Brain (tissue), 1 donor: ENCODE data around the gene CHST14.

DNA sequence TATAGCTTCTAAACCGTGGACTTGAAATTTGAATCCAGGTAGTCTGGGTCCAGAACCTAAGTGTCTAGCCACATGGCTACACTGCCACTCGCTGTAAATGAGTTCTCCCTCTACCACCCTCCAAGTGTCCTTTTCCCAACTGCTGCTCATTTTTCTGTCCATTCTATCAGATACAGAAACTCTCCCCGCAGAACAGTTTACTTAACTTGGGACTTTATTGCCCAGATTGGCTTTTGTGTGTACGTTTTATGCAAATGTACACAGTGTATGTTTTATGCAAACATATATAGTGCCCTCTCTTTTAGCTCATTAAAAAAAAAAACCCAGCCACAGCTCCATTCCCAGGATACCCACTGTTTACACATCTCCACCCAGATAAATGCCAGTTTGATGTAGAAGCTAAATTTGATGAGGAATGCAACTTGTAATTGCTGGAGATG, 41.8 kb downstream of the THBS1 start:
- RRBS = no CpG with 5 or more reads among the region's 4 CpGs

DNA sequence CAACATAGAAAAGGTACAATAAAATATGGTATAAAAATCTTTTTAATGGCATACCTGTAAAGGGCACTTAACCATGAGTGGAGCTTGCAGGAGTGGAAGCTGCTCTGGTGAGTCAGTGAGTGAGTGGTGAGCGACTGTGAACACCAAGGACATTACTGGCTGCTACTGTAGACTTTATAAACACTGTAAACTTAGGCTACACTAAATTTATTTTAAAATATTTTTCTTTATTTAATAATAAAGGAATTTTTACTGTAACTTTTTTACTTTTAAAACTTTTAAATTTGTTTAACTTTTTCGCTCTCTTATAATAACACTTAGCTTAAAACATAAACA, 47.3 kb downstream of the FSIP1 start:
- RRBS = no CpG with 5 or more reads among the region's 2 CpGs

- RRBS = 1% methylated on average over 14 of the region's 44 CpGs
These were observed 674 bp downstream of the SRP14 start for GRCh38 chr15:40037970-40039043.

DNA sequence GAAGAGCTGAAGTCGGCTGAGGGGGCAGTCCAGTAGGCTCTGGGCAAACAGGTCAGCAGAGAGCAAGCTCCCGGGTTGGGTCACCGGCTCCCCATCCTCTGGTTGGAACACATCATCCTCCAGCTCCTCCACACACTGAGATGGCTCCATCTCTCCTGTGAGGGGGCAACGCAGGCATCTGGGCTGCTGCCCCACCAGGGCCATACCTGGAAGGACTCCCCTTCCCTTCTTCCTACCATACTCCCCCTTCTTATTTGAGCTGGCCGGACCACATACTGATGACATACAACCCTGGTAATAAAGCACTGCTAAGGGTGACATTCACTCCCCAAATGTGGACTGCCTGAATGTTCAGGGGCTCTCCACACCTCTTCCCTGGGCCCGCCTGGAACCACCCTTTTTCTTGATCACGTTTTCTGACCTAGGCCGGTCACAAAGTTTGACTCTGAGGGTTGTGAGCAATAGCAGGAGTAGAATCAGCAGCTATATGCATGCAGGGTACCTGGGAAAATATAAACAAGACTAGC, 2.7 kb downstream of the BMF start:
- RRBS = no CpG with 5 or more reads among the region's 8 CpGs

DNA sequence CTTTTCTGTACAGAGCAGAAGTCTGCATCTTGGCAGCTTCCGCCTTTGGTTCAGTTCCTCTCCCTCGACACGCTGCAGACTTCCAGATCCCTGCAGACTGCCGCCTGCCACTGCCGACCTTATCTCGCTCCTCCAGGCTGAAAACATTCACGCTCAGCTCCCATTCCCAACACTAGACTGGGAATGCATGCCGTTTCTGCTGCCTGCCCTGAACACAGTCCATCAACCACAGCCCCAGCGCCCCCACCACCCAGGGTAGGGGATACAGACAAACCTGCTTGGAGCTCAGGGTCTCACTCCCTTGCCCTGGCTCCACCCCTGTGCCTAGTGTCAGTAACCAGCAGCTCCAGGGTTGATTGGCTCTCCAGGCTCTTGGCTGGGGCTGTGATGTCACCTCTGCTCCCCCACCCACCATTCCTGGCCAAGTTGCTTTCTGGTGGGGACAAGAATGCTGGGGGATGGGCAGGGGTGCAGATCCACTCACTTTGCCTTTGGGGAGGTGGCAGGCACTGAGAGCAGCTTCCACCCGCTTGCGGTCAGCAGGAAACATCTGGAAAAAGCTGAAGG, 6.2 kb downstream of the PLCB2 start:
- RRBS = no CpG with 5 or more reads among the region's 11 CpGs

- RRBS = 3% methylated on average over 30 of the region's 93 CpGs
These were observed 853 bp downstream of the INAFM2 start for GRCh38 chr15:40324064-40325025.

DNA sequence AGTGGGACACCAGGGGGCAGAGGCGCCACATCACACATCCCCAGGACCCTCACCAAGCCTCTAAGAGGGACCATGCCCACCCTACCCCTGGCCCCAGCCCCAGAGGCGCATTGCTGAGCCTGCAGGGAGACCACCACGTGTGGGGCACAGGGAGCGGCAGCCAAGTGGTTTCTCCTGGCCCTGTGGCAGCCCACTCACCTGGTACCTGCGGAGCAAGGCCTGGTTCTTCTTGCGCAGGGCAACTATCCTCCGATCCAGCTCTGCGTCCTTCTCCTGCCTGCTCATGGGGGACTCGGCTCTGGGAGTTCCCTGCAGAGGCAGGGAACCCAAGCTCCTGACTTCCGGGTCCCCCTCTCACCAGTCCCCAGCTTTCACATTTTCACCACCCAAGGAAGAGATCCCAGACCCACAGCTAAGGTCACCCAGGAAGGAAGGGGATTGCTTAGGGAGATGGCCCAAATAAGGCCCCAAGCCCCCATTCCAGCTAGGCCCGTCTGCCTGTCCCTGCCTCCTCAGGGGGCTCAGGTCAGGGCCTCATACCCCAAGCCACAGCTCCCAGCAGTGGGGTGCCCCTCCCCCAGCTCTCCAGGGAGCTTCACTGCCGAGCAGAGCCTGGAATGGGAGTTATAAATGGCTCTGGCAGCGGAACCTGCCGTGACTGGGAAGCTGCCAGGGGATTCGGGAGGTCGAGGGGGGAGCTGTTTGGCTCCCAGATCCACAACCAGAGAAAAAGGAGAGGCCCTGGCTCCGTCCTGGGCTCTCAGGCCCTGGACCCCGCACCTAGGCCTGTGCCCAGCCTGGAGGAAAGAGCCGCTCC, 824 bp downstream of the CCDC9B start:
- RRBS = no CpG with 5 or more reads among the region's 19 CpGs

DNA sequence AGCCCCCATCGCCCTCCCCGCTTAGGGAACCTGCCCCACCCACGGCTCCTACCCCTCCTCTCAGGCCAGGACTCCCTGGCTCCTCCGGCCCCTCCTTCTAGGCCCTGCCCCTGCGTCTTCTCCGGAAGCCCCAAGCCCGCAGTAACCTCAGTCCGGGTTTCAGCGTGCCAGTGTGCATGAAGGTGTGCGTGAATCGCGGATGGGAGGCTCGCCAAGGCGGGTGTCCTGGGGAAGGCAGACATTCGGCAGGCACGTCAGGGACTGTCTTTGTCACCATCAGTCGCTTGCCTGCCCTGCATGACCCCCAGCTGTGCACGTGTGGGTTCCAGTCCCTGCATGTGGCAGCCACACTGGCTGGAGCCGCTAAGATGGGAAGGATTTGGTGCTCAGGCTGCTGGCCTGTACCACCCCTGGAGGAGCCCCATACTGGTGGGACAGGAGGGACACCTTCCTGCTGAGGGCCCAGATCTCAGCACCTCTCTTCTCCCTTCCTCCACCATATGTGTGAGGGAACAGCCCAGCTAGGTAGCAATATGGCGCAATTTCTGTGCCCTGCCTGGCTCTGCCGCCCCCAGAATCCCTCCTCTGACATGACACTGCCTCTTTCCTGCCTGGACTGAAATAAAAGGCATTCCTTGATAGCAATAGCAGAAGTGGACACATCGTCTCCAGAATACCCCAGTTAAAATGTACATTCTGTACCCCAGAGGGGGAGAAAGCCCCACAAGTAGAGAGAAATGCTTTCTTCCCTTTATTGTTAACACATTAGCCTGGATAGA, 818 bp downstream of the DISP2 start:
- RRBS = 4% methylated on average over 3 of the region's 22 CpGs

DNA sequence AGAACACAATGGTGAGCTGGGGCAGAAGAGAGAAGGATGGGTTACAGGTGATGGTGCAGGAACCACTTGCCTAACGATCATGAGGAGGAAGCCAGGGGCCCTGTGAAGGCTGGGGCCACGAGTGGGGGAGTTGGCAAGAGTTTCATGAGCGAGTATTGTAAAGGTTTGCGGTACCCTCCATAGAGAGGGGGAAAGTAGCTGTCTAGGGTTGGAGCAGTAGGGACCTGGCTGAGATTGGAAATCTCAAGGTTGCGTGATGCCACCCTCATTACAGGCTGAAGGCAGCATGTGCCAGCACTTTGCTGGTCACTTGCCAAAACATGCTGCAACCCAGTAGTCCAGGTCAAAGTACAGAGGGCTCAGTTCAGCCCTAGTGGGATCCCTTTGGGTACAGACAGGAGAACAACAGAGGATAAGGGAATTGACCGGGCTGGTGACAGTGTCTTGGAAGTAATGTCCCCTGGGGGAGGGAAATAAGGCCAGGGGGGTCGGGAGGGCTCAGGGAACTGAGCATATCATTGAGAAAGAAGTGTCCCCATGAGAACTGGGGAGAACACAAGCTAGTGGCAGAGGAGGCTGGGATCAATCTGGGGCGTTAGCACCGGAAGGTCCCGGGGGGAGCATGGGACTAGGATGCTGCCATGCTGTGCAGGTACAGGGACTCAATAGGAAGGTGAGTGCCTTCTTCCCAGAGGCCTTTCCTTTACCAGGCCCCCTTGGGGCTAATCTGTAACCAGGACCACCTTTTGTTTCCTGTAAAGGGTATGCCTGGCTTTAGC, 6.8 kb downstream of the IVD start:
- RRBS = no CpG with 5 or more reads among the region's 10 CpGs

DNA sequence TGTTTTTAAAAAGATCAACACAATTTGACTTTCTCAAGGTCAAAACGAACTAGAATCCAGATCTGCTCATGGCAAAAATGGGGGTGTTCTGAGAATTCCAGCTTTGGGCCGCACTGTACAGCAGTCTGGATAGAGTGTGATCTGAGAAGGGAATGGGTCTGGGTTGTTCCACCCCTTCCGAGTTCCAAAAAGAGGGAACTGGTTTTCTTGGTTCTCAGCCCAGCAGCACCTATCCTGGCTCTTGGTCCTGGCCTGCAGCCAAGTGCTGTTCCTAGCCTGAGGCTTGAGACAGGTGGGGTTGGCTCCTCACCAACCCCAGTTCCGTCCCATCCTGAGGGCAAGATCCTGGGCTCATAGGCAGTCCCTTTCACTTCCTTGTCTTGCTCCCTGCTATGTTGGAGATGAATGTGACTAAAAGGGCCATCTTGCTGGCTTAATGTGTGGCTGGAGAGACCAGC, 15.1 kb downstream of the IVD start:
- RRBS = no CpG with 5 or more reads among the region's 4 CpGs

DNA sequence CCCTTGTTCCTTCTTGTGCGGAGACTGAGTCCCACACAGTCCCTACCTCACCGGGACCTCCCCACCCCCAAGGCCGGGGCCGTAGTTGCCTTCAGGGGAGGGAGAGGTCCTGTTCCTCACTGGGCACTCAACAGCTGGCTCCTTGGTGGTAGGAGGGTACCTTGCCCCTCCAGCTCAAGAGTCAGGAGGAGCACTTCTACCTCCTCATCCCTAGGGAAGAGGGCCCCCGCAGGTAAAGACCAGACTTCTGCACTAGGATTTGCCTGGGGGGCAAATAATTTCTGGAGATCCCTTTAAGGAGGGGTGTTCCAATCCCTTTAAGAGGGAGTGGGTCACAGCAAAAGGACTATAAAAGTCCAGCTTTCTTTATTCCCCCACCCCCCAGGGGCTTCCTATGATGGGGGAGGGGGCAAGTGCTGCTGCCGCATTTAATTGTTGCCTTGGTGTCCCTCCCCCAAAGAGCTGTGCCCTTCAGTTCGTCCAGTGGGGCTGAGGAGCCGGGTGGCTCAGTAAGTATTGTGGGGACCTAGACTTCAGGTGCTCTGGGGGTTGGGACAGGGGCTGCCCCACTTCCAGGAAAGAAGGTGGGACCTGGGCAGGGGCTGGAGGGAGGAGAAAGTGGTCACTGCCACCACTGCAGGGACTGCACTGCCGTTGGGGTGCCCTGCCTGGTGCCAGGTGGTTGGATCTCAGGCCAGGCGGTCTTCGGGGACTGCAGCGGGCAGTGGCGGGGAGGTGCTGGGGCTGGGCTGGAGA, 3.5 kb upstream of the BAHD1 start:
- RRBS = no CpG with 5 or more reads among the region's 13 CpGs

DNA sequence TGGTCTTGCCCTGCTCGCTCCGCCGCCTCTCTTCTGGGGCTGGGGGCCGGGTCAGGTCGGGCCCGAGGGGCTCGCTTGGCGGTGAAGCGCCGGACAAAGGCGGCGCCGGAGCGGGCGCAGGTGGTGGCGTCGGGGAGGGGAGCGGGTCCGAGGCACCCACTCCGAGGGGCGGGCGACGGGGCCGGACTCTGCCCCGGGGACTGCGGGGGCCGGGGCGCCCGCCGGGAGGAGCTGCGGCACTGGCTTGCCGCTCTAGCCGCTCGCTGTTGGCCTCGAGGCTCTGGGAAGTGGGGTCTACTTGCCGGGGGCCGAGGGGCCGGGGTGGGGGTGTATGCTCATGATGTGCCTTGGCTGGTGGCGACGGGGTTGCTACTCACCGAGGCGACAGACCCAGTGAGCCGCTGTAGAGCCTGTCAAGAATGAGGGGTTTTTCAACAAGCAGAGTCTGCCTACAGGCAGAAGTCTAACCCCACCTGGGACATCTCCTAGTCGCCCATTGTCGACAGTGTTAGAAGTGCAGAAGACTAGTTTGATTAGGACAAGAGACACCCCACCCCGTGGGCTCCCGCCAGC, 1.4 kb downstream of the BAHD1 start:
- RRBS = 2% methylated on average over 26 of the region's 47 CpGs

- RRBS = no CpG with 5 or more reads among the region's 10 CpGs
These were observed 4.7 kb downstream of the BAHD1 start for GRCh38 chr15:40445247-40446011.

GRCh38 chr15:40470473-40471305, at the start of gene CHST14:
CHST14 (plus strand) TSS chr15:40470984.
- RRBS = 2% methylated on average over 43 of the region's 72 CpGs

DNA sequence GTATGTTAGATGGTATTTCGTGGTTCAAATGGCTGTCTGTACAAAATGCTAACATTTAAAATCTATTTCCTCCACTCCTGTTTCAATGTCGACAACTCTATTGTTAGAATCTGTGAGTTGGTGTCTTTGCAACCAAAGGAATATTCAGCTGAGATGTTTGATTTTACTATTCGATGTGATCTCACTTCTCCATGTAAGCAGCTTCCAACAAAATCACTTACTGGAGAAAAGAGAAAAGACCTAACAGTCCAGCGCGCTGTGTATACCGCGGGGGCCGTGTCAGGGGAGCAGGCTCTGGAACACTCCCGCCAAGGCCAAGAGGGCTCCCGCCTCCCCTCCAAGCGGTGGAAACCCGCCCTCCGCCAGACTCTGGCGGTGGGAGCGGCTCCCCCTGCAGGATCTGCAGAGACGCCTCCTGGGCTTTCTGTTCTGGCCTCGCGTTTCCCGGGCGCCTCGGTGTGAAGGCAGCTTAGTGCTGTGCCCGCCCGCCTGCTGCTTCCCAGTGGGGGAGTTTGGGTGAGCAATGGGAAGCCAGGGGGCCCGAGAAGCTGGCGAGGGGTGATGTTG, 36.1 kb downstream of the CHST14 start:
- RRBS = no CpG with 5 or more reads among the region's 25 CpGs

- RRBS = no CpG with 5 or more reads among the region's 9 CpGs
These were observed 3.8 kb downstream of the RMDN3 start for GRCh38 chr15:40751170-40751703.

DNA sequence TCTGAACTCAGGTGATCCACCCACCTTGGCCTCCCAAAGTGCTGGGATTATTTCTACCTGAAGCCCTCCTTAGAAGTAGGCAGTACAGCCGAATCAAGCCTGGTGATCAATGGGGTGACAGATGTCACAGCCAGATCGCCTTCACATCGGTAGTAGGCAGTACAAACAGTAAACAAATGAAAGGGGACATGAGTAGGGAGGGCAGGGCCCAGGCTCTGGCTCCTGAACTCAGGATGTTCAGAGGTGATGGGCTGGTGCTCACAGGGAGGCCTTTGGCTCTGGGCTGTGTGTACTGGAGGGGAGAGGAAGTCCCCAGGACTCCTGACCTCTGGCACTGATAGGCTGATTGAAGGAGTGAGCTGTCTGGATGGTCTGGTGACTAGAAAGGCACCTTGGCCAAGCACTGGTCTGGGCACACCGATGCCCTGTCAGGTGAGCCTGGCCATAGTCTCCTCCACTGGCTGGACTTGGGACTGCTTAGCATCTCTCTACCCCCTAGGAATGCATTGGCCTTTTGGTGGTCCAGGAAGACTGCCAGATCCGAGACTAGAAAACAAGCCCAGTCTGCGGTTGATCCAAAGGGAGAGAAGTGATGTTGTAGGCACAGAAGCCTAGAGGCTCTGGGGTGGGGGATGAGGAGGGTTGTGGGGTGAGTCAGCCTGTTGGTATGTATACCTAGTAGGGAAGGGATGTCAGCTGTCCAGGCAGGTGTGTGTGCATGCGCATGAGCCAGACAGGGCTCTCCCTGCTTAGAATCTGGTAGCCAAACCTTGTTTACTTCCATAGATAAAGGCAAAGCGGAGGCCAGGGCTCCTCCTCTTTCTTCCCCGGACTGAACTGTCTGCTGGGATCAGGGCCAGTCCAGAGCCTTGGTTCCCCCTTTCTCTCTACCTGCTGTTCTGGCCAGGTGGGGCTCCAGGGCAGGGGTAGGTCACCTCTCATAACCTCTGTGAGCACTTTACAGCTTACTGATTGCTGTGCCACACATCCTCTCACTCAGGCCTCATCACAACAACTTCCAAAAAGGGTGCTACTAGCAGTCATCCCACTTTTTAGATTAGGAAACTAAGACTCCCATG, 1.9 kb downstream of the SPINT1 start:
- RRBS = no CpG with 5 or more reads among the region's 9 CpGs

- RRBS = 9% methylated on average over 6 of the region's 15 CpGs
These were observed 12.7 kb downstream of the VPS18 start for GRCh38 chr15:40906950-40907403.

GRCh38 chr15:40937844-40938632, 8.9 kb downstream of the DLL4 start:
- RRBS = 82% methylated on average over 1 of the region's 19 CpGs